ENCODE results near the genes KIF1C and USP6.

- PRO-cap = no peak
Observed at GRCh38 chr17:4583679-4584305, 537 bp upstream of the SMTNL2 start.

GRCh38 chr17:4587102-4587703 lies 2.9 kb downstream of the SMTNL2 start:
- PRO-cap = no peak

DNA sequence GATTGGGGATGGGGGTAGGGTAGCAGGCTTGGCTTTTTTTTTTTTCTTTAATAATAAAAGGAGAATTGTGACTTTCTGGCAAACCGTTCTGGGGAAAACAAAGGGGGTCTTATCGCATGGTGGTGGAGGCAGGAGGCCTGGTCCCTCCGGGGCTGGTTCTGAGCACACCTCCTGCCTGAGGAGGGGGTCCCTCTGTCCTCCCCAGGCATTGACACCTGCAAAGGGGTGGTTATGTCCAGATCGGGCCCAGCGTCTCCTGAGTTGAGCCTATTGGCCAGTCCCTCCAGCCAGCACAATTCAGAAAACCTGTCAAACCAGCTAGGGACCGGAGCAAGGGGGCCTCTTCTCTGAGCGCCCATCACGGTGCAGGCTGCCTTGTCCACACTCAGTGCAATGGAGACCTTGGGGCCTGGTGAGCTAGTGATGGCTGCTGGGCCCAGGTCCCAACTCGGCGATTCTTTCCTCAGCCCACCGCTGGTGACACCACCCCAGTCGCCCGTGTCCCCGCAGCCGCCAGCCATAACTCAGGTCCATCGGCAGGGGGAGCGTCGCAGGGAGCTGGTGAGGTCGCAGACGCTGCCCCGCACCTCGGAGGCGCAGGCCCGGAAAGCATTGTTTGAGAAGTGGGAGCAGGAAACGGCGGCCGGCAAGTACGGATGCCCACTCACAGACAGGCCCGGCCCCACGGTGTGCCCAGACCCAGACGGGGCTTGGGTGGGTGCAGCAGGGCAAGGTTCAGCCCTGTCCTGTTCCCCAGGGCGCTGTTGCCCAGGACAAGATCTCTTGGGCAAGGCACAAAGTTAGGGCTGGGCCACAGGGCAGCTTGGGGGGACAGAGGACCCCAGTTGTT lies 10.6 kb downstream of the SMTNL2 start:
- PRO-cap = unidirectional peak, plus-strand start at position 615 of the sequence

- PRO-cap = no peak
Observed at GRCh38 chr17:4599663-4600370, 15.5 kb downstream of the SMTNL2 start.

DNA sequence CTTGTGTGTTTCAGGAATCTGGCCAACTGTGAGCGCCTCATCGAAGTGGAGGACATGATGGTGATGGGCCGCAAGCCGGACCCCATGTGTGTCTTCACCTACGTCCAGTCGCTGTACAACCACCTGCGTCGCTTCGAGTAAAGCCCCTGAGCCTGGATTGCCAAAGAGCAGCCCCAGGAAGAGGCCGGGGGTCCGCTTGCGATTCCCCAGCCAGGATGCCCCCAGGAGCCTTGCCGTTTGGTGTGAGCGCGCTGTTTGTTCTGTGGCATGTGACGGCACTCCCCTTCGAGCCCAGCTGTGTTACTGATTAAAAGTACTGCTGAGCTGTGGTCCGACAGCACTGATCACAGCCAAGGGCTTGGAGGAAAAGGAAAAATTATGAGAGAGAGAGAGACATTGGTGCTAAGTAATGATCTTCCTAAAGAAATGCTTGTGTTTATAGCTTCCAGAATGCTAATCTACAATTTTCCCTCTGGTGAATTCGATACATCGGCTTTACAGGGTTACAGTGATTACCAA lies 23.1 kb downstream of the SMTNL2 start:
- PRO-cap = no peak

DNA sequence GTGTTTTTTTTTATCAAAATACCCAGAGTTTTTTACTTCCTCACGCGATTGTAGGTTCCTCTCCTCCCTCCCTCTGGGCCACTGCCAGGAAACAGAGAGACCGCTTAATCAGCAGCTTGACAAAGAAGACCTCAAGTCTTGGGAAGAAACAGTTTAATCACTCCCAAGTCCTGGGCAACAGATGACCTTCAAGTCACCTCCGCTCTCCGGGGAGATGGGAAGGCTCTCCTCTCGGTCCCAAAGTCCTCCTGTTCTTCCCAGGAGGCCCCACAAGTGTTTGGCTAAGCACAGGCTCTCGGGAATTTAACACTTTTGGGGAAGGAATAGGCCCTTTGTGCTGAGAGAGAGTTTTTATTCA lies 23.5 kb downstream of the SMTNL2 start:
- PRO-cap = no peak

GRCh38 chr17:4655786-4656176 lies 14.3 kb upstream of the ALOX15 start:
- PRO-cap = no peak

DNA sequence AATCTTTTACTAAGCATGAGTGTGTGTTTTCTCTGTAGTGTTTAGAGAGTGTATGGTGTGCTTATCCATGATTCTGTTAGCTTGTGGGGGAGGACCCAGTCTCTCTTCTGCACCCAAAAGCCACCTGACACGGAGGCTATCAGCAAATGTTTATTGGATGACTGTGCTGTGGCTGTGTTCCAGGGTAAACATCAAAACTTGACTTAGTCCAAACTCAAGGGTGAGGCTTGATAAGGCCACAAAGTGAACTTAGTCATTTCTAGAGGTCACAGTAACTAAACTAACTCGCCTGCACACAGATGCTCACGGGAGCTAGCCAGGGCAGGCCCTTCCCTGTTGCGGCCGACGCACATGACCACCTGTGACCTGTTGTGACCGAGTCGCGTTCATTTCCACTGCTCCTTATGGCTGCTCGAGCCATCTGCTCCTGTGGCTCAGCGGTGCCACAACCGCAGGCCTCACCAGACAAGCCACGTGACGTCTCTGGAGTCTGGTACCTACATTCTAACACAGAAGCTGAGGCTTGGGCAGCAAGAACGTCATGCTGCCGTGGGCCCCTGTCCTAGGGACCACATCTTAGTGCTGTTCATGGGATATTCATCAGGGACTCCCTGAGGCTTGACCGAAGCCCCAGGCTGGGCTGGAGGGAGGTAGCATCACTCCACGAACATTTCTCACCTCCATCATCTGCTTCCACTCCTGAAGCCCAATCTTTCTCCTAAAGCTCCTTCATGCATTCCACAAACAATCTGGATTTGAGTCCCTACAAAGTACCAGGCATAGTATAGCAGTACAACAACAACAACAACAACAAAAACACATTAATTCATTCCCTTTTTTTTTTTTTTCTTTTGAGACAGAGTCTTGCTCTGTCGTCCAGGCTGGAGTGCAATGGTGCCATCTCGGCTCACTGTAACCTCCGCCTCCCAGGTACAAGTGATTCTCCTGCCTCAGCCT lies 9.5 kb upstream of the MED11 start:
- PRO-cap = no peak

GRCh38 chr17:4766638-4767139 lies 5.0 kb upstream of the TM4SF5 start:
- PRO-cap = no peak

DNA sequence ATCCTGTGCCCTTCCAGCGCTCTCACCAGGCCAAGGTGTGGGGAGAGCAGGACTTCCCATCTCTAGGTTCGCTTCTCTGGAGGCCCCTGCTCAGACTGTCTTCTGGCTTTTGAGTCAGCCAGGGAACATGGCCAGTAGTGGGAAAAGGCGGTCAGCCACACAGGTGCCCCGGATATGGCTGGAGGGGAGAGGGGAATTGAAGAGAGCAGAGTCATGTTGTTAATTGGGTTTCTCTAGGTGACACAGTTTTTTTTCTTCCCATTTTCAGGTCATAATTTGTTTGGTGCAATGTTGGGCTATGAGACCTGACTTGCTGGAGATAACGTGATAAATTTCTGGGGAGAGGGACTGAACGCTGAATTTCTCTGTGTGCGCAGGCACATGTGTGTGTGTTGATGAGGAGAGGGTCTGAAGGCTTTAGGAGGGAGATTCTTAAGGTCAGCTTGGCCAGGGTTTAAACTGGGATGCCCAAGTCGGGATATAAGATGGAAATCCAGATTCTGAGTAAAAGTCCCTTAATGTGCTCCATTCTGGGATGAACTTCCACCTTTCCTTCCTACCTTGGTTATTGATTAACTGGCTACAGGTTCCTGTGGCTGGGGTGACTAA lies 1.7 kb downstream of the MINK1 start:
- PRO-cap = no peak

- PRO-cap = no peak
Observed at GRCh38 chr17:4858450-4859296, 25.5 kb downstream of the MINK1 start.

- PRO-cap = no peak
Observed at GRCh38 chr17:4897423-4898303, 1.7 kb upstream of the C17orf107 start.

DNA sequence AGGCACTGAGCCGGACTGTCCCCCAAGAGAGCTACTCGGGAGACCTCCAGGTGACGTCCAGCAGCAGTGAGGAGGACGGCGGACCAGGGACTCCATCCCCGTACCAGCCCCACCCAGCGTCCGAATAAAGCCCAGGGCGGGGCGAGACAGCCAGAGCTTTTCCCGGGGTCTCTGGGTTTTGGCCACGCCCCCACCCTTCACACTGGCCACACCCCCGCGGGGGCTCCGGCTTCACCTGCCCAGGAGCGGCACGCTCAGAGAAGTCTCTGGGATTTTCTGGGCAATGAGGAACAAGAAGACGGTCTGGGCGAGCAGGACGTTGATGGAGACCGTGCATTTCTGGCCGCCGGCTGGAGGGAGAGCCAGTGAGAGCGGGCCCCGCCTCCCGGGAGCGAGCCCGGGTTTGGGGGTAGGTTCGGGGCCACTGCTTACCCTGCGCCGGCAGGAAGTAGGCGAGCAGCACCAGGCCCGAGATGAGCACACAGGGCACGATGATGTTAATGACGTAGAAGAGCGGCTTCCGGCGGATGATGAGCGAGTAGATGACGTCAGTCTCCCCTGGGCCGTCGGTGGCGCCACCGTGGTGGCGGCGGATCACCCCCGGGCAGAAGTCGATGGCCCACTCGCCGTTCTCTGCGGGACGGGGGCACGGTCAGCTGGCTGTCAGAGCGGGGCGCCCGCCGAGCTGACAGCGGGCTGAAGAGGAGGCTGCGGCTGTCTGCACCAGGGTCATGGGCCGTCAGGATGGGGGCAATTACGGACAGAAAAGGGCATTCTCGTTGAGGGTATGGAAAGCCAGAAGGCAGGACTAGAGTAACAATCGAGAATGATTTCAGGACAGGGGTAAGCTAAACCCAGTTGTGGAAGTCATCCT lies 1.5 kb downstream of the C17orf107 start:
- PRO-cap = no peak

- PRO-cap = no peak
Observed at GRCh38 chr17:4913827-4914640, 11.1 kb upstream of the CHRNE start.

DNA sequence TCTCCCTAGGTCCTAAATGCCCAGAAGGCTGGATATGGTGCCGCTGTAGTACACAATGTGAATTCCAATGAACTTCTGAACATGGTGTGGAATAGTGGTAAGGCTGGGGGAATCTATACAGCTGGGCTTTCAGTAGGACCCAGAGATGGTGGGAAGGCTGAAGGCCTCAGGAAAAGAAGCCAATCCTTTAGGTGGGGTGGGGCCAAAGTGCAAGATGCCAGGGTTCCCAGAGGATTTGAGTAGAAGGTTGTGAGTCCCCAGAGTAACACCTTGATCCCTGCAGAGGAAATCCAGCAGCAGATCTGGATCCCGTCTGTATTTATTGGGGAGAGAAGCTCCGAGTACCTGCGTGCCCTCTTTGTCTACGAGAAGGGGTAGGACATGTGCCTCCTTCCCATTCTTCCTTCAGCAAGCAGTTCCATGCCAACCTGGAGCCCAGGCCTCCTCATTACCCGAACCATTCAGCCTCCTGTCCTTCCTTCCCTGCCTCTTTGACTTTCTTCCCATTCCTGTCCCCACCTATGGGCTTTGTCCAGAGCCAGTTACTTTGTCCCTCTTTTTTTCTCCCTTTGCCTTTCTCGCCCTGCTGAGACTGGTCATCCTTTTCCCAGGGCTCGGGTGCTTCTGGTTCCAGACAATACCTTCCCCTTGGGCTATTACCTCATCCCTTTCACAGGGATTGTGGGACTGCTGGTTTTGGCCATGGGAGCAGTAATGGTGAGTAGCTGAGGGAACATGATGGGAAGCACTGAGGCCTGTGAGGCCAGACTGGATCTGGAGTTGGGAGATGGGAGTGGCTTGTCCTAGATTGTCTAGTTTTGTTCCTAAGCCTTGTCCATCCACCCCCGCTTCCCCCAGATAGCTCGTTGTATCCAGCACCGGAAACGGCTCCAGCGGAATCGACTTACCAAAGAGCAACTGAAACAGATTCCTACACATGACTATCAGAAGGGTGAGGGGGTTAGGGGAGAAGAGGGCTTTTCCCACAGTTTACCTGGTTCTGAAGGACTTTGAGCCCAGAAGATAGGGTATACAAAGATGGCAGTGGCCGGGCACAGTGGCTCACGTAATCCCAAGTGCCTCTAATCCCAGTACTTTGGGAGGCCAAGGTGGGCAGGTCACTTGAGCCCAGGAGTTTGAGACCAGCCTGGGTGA lies 2.9 kb downstream of the RNF167 start:
- PRO-cap = no peak

- PRO-cap = bidirectional peak, plus-strand start at chr17:4950153, minus-strand start at chr17:4949829
Observed at GRCh38 chr17:4949993-4950891, 677 bp upstream of the ENO3 start.

GRCh38 chr17:4997375-4998425 lies at the start of gene KIF1C:
TSS of gene KIF1C (plus strand) at chr17:4997950.
- PRO-cap = bidirectional peak, plus-strand start at chr17:4997670, minus-strand start at chr17:4997520; bidirectional peak, plus-strand start at chr17:4997950, minus-strand start at chr17:4997883; bidirectional peak, plus-strand start at chr17:4998292, minus-strand start at chr17:4998145

DNA sequence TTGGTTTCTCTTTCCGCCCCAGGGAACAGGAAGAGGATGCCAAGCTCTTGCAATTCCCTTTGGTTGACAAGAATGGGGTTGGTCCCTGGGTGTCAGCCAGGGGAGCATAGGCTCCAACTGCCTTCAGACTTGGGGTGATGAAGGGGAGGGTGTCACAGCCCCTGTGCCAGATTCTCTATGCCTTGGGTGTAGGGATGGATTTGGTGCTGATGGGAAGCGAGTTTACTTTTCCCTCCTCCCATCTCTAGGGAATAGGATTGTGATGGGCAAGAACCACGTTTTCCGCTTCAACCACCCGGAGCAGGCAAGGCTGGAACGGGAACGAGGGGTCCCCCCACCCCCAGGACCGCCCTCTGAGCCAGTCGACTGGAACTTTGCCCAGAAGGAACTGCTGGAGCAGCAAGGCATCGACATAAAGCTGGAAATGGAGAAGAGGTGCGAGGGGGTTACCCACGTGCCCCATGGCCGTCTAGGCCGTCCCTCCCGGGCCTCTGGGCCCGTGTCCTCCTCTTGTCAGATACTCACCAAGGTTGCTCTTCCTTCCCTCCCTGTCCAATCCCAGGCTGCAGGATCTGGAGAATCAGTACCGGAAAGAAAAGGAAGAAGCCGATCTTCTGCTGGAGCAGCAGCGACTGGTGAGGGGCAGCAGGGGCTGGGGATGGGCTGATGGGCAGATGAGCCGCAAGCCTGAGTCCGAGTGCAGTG lies 14.8 kb downstream of the SLC52A1 start:
- PRO-cap = no peak

- PRO-cap = no peak
Observed at GRCh38 chr17:5115501-5116809, at the start of gene USP6. TSS of gene USP6 (plus strand) at chr17:5116032.

DNA sequence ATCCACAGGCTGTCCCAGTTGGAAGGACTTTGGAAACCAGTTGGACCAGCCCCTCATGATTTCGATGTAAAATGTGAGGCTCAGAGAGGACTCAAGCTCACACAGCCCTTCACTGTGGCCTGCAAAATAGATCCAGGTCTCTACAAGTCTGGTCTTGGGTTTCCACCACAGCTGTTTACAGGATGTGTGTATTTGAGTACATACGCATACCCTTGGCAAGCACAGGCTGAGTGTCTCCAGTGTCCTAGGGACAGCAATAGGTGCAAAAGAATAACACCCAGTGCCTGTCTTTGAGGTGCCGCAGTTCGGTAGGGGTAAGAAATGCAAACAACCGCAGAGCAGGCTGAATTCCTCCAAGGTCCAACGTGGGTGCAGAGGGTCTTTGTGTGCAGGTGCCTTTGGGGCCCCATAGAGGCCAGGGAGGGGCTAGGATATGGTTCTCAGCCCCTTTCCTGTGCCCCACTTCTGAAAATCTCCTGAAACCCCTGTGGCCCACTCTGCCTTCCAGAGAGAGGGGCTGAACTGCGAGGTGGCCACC lies 5.1 kb downstream of the USP6 start:
- PRO-cap = no peak

Measured in left colon (tissue), 1 donor.